Transverse colon (tissue), 4 donors: ENCODE data around the gene PIGQ.

- PRO-cap = no peak
- RAMPAGE, long total RNA, 4 experiments = no peak in any of the 4 experiments
These were observed 11.5 kb downstream of the POLR3K start for GRCh38 chr16:41697-42500.

DNA sequence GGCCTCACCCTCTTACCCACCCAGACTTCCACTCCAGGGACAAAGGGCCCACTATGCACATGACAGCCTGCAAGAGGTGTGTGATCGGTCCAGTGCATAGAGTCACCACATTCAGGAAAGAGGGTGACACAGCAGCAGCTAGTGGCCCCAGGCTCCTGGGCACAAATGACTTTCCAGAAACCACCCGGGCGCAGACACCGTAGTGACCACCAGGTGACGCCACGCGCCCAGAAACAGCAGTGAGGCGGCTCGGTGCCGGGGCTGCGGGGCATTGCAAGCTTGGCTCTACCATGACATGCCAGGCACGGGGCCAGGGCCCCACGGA is 6.8 kb downstream of the RHBDF1 start:
- PRO-cap = no peak
- RAMPAGE, long total RNA, 4 experiments = no peak in any of the 4 experiments

DNA sequence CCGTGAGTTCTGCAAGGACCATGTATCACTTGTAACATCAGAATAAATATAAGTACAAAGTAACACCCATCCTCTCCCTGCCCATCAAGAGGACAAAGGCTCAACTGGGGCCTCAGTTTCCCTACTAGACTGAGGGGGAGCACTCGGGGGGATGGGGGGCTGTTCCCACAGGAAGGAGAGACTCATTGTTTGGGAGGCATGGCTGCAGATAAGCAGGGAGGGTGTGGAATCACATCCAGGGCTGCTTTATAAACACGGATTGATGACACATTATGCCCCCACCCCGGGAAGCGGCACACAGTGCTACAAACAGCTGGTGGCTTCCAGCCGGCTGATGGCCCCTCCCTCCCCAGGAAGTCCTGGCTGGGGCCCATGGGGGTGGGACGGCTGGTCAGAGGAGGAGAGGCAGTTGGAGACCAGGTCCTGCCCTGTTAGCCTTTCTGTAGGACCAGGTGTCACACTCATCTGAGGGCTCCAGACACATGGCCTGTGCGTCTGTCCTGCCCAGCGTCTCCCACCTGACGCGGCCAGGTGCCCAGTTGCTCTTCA is 1.4 kb upstream of the MPG start:
- PRO-cap = bidirectional peak, plus-strand start at position 394 of the sequence, minus-strand start at position 210 of the sequence
- RAMPAGE, long total RNA, 4 experiments = no peak in any of the 4 experiments

DNA sequence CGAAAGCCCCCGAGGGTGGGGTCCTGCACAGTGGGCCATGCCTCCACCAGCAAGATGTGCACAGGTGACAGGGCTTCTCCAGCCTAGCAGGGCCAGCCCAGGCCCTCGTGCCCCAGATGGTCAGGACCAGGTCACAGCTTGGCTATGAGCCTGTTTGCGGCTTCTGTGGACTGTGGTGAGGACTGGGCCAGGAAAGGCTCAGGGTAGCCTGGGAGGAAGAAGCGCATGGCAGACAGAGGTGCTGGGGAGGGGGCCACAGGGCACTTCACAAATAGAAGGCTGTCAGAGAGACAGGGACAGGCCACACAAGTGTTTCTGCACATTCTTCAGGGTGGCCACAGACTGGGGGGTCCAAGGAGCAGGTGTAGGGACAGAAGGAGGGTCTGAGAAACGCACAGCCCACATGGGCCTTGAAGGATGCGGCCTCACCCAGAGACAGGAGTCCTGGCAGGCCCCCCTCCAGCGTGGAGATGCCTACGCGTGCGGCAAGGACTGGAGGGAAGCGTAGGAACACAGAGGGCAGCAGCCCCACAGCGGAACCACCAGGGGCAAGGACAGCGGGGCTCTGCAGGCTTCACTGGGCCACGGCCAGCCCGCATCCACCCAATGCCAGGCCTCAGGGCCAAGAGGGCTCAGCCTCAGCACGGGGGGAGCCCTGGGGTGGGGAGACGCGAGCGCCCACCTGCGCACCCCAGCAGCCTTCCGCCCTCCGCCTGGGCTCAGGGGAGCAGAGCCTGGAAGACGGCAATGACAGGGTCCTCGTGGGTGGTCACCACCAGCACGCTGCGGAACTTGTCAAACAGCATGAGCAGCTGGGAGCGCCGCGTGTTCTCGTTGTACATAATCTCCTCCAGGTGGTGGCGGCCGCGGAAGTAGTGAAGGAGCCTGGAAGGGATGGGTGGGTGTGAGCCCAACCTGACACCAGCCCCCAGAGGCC is 8.2 kb downstream of the MPG start:
- PRO-cap = no peak
- RAMPAGE, long total RNA, 4 experiments = no peak in any of the 4 experiments

GRCh38 chr16:173046-173842 is 568 bp downstream of the HBA2 start:
- PRO-cap = no peak
- RAMPAGE, long total RNA, 4 experiments = no peak in any of the 4 experiments

- PRO-cap = no peak
- RAMPAGE, long total RNA, 4 experiments = no peak in any of the 4 experiments
These were observed 1.9 kb downstream of the LUC7L start for GRCh38 chr16:227165-227863.

DNA sequence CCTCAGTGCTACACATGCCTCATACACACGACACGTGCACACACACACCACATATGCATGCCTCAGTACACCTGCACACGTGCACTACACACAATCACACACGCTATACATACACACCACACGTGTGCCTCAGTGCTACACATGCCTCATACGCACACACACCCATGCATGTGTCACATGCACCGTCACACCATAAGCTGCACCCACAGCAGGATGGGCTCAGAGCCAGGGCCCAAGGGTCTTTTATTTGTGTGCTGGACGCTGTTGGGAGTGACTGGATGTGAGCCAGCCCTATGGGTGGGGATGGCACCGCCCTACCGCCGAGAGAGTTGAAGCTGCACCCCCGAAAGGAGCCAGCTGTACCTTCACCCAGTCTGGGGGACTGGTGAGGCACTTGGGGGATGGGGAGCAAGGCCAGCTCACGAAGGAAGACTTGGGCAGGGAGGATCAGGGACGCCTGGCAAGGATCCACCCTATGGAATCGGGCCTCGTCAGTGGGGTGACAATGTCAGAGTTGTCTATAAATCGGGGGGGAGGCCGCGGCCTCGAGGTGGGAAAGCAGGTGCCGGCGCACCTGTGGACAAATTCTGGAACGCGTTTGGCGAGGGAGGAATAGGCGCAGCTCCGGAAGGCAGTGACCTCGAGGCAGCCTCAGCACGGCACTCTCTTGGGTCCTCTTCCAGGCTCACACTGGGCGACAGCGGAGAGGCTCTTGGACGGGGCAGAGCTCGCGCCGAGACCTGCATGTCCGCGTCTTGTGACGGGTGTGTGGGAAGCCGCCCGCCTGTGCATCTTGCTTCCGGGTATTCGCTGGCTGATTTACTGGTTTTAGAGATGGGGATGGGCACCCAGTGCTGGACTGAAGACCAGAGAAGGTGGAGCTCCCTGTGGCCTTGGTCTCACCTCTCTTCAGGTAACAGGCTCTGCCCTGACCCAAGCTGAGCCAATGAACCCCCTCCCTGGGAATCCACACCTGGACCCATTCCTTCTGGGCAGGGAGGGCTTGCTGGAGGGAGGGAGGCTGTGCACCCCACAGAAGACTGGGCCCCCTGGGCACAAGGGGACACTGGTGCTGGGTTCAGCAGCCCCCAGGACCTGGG is 7.3 kb downstream of the RGS11 start:
- PRO-cap = unidirectional peak, plus-strand start at position 323 of the sequence; bidirectional peak, plus-strand start at position 724 of the sequence, minus-strand start at position 692 of the sequence; bidirectional peak, plus-strand start at position 847 of the sequence, minus-strand start at position 795 of the sequence
- RAMPAGE, long total RNA, 4 experiments = no peak in any of the 4 experiments

- PRO-cap = no peak
- RAMPAGE, long total RNA, 4 experiments = no peak in any of the 4 experiments
These were observed 1.6 kb downstream of the RGS11 start for GRCh38 chr16:273985-274632.

GRCh38 chr16:276342-276969 is 712 bp upstream of the RGS11 start:
- PRO-cap = no peak
- RAMPAGE, long total RNA, 4 experiments = no peak in any of the 4 experiments

DNA sequence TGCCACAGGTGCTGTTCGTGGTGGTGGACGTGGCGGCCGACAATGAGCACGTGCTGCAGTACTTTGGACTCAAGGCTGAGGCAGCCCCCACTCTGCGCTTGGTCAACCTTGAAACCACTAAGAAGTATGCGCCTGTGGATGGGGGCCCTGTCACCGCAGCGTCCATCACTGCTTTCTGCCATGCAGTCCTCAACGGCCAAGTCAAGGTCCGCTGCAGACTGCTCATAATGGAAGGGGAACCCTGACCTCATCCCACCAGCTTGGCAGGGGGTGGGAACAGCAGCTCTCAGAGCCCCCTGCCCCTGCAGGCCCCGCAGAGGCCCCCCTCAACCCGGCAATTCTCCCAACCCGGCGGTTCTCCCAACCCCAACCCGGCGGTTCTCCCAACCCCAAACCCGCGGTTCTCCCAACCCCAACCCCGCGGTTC is 2.5 kb downstream of the PDIA2 start:
- PRO-cap = unidirectional peak, plus-strand start at position 346 of the sequence
- RAMPAGE, long total RNA, 4 experiments = no peak in any of the 4 experiments

DNA sequence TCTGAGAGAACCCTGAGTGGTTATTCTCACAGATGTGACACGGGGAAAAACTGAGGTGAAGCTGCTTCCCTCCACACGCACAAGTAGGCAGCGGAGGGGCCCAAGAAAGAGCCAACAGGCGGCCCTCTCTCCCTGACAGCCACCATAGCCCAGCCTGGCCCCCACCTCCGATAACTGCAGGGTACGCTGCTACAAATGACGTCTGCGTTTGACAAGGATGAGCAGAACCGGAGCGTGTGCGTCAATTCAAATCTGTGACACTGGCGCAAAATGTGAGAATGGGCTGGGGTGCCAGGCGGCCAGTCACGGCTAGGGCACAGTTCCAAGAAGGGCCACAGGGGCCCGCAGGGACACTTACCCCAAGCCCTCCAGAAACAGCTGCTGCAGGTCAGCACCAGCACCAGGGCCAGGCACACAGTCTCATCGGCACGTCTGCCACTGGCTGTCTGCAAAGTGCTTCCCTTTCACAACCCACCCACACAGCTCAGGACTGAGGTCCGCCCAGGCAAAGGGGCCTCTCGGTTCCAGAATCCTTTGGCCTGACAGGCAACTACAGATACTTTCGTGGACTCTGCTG is 14.5 kb downstream of the AXIN1 start:
- PRO-cap = no peak
- RAMPAGE, long total RNA, 4 experiments = no peak in any of the 4 experiments

DNA sequence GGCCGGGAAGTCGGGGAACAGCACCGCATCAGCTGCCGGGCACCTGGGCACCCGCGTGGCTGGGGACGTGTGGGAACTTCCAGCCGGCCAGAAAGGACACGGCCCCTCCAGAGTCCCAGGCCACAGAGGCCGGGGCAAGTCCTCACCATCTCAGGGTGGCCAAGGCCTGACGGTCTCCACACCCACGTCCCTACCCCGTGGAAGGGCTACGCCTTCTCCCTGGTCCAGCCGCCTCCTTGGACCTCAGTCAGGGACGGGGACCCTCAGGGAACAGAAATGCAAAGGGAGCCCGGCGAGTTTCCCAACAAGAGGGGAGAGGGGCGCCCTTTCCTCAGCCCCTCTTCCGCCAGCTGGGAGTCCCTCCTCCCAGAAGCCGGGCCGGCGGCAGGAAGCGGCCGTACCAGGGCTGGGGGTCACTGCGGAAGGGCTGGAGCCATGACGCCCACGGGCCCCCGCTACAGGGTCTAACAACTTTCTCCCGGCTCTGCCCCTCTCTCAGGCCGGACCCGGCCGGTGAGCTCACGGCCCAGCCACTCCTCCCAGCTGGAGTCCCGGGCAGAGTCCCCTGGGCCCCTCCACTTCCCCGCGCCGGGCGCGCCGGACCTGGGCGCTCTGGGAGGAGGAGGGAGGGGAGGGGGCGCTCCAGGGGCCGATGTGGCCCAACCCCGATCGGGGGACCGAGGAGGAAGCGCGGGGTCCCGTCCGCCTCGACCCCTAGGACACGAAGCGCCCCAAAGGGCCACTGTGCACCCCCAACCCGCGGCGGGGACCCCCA is 775 bp downstream of the PGAP6 start:
- PRO-cap = unidirectional peak, plus-strand start at position 246 of the sequence; bidirectional peak, plus-strand start at position 578 of the sequence, minus-strand start at position 378 of the sequence
- RAMPAGE, long total RNA, 4 experiments = no peak in any of the 4 experiments

DNA sequence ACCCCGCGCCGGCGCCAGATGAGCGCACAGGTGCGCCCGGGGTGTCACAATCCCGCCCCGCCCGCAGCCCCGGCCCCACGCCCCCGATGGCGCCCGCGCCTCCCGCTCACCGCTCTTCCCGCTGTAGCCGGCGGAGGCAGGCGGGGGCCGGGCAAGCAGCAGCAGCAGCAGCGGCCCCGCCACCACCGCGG is 292 bp downstream of the PGAP6 start:
- PRO-cap = no peak
- RAMPAGE, long total RNA, 4 experiments = no peak in any of the 4 experiments

- PRO-cap = no peak
- RAMPAGE, long total RNA, 4 experiments = start-site peak on the plus strand in 1 of 4 experiments, at chr16:405564-405591 at its widest, 6 reads per replicate
These were observed 3.9 kb downstream of the DECR2 start for GRCh38 chr16:405419-406220.

DNA sequence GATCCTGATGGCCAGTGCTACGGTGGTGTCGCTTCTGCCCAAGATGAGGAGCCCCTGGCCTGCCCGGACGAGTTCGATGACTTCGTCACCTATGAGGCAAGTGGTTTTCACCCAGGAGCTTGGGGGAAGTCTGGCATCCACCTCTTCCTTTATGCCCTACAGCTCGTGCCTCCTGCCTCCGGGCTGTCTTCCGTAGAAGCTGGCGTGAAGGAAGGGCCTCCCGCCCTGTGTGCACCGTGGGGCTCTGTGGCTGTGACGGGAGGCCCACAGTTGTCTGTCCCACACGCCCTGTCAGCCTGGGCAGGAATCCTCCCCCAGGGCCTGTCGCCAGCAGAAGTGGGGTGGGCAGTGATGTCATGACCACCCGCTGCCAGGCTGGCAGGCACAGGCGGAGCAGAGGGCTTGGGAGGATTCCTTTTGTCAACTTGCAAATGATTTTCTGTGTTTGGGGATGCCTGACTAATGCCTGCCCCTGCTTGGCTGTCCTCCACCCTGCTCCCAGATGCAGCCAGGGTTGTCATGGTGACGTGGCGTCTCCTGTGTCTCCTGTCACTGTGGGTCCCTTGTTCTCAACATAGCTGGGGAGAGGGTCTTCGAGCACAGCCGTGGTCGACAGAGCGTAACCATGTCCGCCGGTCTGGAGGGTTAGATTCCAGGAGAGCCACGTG is 46.0 kb downstream of the RAB11FIP3 start:
- PRO-cap = no peak
- RAMPAGE, long total RNA, 4 experiments = no peak in any of the 4 experiments

DNA sequence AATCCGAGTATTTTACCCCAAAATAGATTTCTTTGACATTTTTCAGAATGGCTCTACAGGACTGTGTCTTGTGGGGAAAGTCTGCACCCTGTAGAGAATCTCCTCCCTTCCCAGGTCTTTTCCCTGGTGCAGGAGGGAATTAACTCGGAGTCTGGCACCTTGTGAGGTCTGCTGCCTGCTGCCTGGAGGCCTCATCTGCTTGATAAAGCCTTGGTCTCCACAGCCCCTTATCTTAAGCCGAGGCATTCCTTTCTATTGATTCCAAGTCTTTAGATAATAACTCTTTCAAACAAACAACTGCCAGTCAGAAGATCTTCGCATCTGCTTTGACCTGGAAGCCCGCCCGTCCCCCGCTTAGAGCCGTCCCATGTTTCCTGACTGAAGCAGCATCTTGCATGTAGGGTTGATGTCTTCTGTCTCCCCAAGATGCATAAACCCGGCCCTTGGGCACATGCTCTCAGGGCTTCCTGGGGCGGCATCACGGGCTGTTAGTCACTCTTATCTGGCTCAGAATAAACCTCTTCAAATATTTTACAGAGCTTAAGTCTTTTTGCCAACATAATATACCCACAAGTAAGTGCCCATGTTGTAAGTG is 43.9 kb upstream of the CAPN15 start:
- PRO-cap = no peak
- RAMPAGE, long total RNA, 4 experiments = no peak in any of the 4 experiments

DNA sequence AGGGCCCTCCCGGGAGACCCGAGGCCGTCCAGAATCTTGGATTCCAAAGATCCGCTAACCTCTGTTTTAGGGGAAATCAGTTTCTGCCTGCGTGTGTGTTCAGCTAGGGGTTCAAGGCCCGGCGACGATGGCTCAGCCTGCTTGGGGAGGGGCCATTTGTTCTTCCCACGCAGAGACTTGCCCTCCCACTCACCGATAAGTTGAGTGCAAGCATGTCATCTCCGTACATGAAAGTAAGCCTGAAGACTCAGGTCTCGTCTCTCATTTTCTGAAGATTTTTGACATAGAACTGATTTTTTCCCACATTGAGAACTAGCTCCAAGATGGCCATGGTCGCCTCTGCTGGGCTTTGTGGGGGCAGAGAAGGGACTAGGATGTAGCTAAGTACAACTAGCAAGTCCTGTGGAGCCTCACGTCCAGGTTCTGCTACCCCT is 35.0 kb upstream of the CAPN15 start:
- PRO-cap = no peak
- RAMPAGE, long total RNA, 4 experiments = no peak in any of the 4 experiments

DNA sequence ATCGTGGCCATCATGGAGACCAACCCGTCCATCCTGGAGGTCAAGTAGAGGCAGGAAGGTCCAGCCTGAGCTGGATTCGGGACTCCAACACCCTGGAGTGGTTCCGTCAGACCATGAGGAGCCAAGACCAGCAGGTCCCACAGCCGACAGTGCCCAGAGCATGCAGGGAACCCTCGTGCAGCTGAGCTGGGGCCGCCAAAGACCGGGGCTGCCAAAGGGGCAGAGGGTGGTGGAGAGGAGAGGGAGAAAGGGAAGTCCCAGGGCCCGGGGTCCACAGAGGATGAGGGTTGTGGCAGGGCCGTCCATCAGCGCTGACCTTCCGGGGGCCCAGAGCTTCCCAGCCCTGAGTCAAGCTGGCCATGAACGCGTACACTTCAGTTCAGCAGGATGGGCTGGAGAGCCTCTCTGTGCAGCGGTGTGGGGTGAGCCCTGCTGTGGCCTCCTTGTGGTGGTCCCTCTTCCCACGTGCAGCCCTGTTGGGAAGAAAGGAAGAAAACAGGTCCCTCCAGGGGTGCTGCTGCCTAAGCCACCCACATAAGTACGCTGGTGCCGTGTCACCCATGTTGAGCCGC is 6.6 kb upstream of the CAPN15 start:
- PRO-cap = no peak
- RAMPAGE, long total RNA, 4 experiments = start-site peak on the plus strand in 1 of 4 experiments, centred at position 270 of the sequence, 12 reads per replicate

GRCh38 chr16:569325-570496 is at the start of gene PIGQ:
Gene PIGQ, plus strand, starts transcription at chr16:569968.
- PRO-cap = bidirectional peak, plus-strand start at chr16:569981, minus-strand start at chr16:569874
- RAMPAGE, long total RNA, 4 experiments = no peak in any of the 4 experiments

- PRO-cap = no peak
- RAMPAGE, long total RNA, 4 experiments = no peak in any of the 4 experiments
These were observed 5.6 kb upstream of the RAB40C start for GRCh38 chr16:584152-584741.